ENCODE data around the genes SPAG5, TLCD1 and MYO18A.

- CAGE, long polyA plus RNA, result no peak
- RRBS, result no CpG with 5 or more reads among the region's 23 CpGs
These were observed 8.9 kb downstream of the TNFAIP1 start for GRCh38 chr17:28344341-28344901.

- CAGE, long polyA plus RNA, result no peak
- RRBS, result no CpG with 5 or more reads among the region's 37 CpGs
These were observed 13.6 kb downstream of the SARM1 start for GRCh38 chr17:28384986-28385531.

GRCh38 chr17:28467693-28468001 is 5.8 kb upstream of the SLC13A2 start:
- CAGE, long polyA plus RNA, result no peak
- RRBS, result no CpG with 5 or more reads among the region's 13 CpGs

DNA sequence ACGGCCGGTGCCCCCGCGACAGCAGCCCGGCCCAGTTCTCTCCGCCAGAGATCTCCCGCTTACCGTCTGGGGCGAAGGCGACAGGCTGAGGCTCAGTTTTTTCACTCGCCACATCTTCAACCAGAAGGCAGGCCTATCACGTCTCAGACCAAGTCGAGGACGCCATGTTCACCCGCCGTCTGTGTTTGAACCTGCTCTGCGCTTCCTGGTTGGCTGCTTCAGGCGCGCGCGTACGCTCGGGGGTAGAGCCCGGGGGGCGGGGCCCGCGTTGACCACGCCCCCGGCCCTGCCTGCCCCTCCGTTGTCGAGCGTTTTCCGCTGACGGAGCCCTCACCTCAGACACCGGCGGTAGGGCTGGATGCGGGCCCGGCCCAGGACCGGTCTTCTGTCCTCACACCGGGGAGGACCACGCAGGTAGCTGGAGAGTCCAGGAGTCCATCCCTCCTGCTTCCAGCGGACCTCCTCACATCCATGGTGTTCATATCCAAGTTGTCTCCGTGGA is at the start of gene SPAG5:
TSS of gene SPAG5 (minus strand) at position 193 of the 502 bp plus-strand sequence.
- CAGE, long polyA plus RNA, result no peak
- RRBS, result 1% methylated on average over 7 of the region's 43 CpGs

DNA sequence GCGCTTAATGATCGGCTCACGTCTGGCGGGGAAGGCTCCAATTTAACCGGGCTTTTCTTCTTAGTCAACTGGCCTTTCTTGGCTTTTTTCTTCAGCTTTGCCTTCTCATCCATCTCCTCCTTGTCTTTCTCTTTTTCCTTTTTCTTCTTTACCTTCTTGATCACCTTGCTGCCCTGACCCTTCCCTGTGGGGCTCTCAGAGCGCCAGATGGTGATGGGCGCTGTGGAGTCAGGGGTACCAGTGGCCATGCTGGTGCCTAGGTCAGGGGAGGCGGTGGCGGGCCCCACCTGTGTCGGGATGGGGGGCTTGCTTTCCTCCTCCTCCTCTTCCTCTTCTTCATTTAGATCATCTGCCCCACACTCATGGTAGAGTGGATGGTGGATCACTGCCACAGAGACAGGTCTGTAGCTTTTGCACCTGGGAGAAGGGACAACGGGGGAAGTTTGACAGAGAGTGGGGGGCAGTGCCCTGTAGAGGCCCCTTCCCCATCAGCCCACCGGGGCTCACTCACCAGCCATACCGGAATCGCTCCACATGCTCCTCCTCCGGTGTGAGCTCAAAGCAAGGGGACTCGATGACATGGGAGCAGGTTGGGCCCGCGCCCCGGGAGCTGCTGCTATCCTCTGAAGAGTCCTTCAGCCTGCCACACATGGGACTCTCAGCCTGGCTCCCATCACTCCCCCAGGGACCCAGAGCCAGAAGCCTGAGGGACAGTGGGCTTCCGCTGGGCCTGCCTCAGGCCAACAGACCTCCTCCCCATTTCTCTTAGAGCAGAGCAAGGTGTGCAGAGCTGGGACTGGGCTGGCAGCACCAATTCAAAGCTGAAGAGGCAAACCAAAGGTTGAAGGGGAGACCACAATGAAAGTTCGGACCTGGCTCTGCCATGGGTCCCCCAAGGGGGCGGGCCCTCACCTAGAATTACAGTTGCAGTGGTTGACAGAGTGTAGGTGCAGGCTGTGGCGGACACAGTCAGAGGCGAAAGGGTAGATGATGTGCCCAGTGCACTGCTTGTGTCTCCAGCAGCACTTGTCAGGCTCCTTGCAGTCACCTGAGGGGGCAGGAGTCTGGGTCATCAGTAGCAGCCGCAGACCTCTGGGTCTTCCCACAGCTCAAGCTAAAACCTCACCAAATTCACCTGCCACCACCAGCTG is 7.5 kb downstream of the PROCA1 start:
- CAGE, long polyA plus RNA, result no peak
- RRBS, result 81% methylated on average over 8 of the region's 25 CpGs

DNA sequence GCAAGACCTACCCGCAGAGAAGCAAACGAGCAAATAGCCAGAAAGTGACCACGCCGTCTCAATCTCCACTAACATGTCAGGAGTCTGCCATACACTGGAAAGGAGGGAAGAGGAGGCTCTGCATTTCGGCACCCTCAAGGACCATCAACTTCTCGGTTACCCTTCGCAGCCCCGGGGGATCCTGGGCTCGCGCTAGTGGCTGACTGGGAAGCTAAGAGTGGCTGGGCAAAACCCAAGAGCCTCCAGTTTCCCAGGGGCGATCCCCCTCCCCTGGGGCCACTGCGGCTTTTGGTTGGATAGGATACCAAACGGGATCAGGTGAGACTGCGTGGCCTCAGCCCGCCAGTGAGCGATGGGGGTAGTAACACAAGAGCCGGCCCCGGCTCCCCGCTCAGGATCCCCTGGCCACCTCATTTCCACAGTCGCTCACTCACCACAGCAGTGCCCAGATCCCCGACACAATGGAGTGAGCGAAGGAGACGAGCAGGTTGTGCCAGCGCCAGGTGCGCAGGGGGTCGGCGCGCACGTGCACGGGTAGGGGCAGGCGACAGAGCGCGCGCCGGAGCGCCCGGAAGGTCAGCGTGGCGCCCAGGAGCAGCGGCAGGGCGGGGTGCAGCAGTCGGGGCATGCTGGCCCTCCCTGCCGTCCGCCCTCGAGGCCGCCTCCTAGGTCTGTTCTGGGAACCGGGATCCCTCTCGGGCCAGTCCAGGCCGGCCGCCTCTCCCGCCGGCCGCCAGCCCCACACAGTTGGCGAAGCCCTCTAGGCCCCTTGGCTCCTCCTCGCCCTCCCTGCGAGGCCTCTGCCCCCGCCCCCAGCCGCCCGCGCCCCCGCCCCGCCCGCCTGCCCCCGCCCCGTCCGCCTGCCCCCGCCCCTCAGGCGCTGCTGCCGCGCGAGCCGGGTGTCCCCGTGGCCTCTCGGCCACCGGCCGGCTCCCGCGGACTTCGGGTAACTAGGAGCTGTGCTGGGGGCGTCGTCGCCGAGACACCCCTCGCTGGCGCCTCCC is at the start of gene TLCD1:
TSS of gene TLCD1 (minus strand) at position 764 of the 1,004 bp plus-strand sequence.
- CAGE, long polyA plus RNA, result no peak
- RRBS, result 0% methylated on average over 7 of the region's 85 CpGs

- CAGE, long polyA plus RNA, result no peak
- RRBS, result under 1% methylated on average over 2 of the region's 3 CpGs
These were observed 791 bp downstream of the TRAF4 start for GRCh38 chr17:28744746-28744857.

GRCh38 chr17:28746455-28747526 is 3.0 kb downstream of the TRAF4 start:
- CAGE, long polyA plus RNA, result no peak
- RRBS, result no CpG with 5 or more reads among the region's 12 CpGs

- CAGE, long polyA plus RNA, result no peak
- RRBS, result no CpG with 5 or more reads among the region's 13 CpGs
These were observed 17.7 kb downstream of the FLOT2 start for GRCh38 chr17:28879453-28880550.

GRCh38 chr17:28888448-28889344 is 8.8 kb downstream of the FLOT2 start:
- CAGE, long polyA plus RNA, result no peak
- RRBS, result no CpG with 5 or more reads among the region's 9 CpGs

GRCh38 chr17:28925892-28926649 is 23.2 kb upstream of the DHRS13 start:
- CAGE, long polyA plus RNA, result no peak
- RRBS, result no CpG with 5 or more reads among the region's 4 CpGs

- CAGE, long polyA plus RNA, result start-site peak on the minus strand at chr17:28950084-28950264, 14 and 11 reads in 2 replicates; start-site peak on the minus strand at chr17:28950389-28950479, 6 and 8 reads in 2 replicates
- RRBS, result 2% methylated on average over 24 of the region's 64 CpGs
These were observed 1.1 kb downstream of the PHF12 start for GRCh38 chr17:28949858-28950901.

- CAGE, long polyA plus RNA, result no peak
- RRBS, result no CpG with 5 or more reads among the region's 8 CpGs
These were observed 5.6 kb downstream of the PIPOX start for GRCh38 chr17:29048389-29048994.

DNA sequence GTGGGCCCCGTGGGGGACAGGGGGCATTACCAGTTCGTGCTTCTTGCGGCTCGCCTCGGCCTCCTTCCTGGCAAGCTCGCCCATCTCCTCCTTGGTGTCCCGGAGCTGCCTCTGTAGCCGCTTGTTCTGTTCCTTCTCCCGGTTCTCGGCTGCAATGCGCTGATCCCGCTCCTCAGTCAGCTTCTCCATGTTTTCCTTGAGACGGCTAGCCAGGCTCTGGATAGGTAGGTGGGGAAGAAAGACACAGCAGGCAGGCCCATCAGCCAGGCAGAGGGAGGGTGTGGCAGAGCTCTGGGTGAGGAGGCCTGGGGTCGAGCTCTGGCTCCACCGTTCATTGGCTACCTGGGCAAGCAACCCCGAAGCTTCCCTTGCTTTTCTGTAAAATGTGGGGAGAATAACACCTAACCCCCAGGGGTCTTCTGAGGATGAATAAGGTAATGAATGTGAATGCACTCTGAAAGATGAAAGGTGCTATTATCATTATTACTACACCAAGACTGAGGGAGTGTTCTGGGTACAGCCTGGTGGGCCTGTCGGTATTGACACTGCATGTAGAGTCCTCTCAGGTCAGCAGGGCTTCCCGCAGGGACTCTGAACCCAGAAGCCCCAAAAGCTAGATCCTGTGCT is 44.1 kb downstream of the PIPOX start:
- CAGE, long polyA plus RNA, result no peak
- RRBS, result 100% methylated on average over 2 of the region's 18 CpGs

GRCh38 chr17:29093787-29094276 is 50.9 kb downstream of the PIPOX start:
- CAGE, long polyA plus RNA, result no peak
- RRBS, result no CpG with 5 or more reads among the region's 13 CpGs

GRCh38 chr17:29148197-29149498 is 31.6 kb downstream of the MYO18A start:
- CAGE, long polyA plus RNA, result no peak
- RRBS, result no CpG with 5 or more reads among the region's 41 CpGs

GRCh38 chr17:29170124-29170704 is 10.0 kb downstream of the MYO18A start:
- CAGE, long polyA plus RNA, result no peak
- RRBS, result 95% methylated on average over 2 of the region's 6 CpGs

- CAGE, long polyA plus RNA, result no peak
- RRBS, result under 1% methylated on average over 39 of the region's 76 CpGs
These were observed at the start of gene MYO18A for GRCh38 chr17:29179946-29180604. TSS of gene MYO18A (minus strand) at chr17:29180398.

DNA sequence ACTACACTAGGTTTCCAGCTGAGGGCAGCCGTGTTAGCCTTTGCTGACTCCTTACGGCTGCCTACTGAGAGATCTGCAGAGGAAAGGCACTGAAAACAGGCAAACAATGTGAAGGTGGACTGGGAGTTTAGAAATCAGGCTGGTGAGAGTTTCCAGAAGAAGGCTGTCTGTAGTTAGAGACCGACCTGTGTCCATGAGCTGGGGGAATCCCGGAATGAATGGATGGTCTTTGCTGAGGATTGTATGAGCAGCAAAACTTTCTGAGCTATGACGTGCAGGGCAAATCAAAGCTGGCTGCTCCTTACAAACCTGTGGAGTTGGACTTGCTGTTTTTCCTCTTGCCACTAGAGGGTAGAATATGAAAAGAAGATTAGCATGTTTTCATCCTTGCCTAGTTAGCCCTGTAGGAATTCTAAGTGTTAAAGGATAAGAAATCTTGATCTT is 20.2 kb upstream of the TAOK1 start:
- CAGE, long polyA plus RNA, result no peak
- RRBS, result no CpG with 5 or more reads among the region's 5 CpGs

DNA sequence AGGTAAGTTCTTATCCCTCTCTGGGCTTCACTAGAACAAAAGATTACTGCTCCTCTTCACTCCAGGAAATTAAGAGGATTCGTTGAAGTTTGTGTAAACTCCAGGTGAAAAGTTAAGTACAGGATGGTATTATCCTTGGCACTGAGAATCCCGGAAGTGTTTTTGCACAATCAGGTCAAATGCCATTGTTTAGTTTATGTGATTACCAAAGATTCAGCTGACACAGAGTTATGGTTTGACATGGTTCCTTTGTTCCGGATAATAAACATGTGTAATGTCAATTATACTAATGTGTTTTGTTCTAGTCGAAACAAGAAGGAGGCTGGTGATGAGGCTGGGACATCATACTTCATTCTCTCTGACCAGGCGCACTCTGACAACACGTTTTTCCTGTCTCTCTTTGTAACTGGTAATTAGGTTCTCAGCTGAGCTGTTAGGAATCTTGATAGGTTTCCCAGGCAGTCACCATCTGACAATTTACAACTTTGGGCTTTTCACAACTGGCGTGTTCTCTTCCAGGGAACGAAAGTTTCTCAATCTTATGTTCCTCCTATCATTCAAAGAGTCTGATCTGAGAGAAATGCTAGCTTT is 10.8 kb upstream of the TAOK1 start:
- CAGE, long polyA plus RNA, result no peak
- RRBS, result 45% methylated on average over 2 of the region's 8 CpGs

All from BJ (cell line).